Parietal lobe (tissue), 2 donors: Measurements from ENCODE around the genes IFITM10 and PRR33.

- RAMPAGE, long total RNA: no peak
Measured at GRCh38 chr11:1750388-1751245, at the start of gene IFITM10. Gene IFITM10 (minus strand): TSS chr11:1750595.

GRCh38 chr11:1785826-1786290 lies 22.1 kb upstream of the CTSD start:
- RAMPAGE, long total RNA: no peak

GRCh38 chr11:1860067-1860820 lies 7.4 kb downstream of the LSP1 start:
- RAMPAGE, long total RNA: no peak

GRCh38 chr11:1866592-1866817 lies 13.6 kb downstream of the LSP1 start:
- RAMPAGE, long total RNA: no peak

DNA sequence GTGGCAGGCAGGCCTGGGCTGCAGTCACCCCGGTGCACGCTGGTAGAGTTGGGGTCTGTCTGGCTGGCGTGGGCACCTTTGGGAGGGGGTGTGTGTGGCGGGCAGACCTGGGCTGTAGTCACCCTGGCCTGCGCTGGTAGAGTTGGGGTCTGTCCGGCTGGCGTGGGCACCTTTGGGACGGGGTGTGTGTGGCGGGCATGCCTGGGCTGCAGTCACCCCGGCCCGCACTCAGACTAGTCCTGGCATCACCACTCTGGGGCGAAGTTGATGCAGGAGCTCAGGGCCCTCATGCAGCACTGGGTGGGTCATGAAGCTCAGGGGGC lies 19.1 kb downstream of the PRR33 start:
- RAMPAGE, long total RNA: no peak

DNA sequence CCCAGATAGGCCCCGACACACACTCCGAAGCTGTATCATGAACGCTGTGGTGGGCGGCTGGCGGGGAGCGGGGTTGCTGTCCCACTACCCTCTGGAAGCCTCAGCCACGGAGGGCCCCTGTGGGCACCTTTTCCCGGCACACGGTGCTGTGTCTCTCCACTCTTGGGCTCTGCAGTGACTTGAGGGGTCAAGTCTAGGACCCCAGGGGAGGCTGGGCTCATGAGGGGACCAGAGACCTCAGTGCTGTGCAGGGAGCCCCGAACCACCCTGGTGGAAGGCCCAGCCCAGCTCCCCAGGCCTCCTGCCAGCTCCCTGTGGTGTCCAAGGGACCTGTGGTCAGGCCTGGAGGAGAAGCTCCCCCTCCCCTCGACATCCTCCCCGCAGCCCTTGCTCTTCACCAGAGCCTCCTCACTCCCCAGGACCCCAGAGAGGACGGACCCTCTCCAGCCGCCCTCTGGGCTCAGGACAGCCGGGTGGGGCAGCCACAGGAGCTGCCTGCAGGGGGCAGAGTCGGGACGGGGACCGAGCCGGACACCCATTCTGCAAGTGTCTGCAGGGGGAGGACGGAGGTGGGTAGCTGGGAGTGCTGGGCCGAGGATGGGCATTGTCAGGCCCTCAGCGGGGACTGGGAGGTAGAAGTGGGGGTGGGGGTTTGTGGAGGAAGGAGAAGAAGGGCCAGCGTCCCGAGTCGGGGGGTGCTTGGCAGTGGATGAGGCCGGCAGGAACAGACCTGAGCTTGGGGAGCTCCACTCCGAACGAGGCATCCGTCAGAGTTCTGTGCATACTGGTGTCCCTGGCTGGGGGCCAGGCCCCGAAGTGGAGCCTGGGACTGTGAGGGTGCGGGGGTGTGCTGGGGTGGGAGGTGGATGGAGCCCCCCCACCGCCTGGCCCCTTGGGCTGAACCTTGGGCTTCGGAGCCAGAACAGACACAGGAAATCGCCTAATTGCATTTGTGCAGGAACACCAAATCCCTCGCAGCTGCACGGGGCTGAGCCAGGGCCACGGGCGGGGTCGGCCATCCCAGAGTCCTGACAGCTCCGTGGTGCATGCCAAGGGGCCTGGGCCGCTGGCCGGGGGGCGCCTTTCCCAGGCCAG lies 15.3 kb downstream of the PRR33 start:
- RAMPAGE, long total RNA: no peak

DNA sequence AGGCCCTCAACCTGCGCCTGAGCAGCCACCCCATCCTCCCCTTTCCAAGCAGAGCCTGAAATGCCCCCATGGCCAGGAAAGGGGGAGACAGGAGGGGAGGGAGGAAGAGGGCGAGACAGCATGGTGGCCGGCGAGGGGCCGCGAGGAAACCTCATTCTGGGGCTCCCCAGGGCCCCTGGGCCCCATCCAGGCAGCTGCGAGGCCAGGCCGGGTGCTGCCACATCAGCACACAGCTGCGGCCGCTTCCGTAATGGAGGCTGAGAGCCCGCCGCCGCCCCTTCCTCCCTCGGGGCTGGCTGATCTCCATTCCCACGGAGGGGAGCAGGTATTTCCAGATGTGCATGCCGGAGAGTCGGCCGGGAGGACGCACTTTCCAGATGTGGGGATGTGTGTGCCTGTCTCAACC lies 10.0 kb downstream of the PRR33 start:
- RAMPAGE, long total RNA: no peak

DNA sequence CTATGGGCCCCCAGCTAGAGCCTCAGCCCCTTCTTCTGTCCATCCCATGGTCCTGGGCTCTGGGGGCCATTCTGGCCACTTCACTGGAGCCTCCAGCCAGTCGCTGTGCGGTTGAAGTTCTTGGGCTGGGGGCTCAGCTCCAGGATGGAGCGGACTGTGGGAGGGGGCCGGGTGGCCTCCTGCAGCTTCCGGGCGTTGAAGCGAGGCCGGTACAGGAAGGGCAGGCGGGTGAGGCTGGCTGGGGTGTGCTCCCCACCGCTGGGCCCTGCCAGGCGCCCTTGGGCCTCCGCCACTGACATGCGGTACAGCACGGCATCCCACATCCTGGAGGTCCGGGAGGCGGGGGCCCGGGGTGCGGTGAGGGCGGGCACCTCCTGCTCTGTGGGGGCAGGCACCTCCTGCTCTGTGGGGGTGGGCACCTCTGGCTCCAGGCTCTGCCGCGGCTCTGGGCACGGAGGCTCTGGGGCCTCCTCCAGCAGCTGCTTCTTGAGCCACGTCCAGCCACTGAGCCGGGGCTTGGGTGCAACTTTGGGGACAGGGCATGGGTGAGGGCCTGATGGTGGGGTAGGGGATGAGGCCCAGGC lies 2.5 kb downstream of the PRR33 start:
- RAMPAGE, long total RNA: no peak

- RAMPAGE, long total RNA: no peak
Measured at GRCh38 chr11:1890788-1891179, 911 bp downstream of the PRR33 start.

DNA sequence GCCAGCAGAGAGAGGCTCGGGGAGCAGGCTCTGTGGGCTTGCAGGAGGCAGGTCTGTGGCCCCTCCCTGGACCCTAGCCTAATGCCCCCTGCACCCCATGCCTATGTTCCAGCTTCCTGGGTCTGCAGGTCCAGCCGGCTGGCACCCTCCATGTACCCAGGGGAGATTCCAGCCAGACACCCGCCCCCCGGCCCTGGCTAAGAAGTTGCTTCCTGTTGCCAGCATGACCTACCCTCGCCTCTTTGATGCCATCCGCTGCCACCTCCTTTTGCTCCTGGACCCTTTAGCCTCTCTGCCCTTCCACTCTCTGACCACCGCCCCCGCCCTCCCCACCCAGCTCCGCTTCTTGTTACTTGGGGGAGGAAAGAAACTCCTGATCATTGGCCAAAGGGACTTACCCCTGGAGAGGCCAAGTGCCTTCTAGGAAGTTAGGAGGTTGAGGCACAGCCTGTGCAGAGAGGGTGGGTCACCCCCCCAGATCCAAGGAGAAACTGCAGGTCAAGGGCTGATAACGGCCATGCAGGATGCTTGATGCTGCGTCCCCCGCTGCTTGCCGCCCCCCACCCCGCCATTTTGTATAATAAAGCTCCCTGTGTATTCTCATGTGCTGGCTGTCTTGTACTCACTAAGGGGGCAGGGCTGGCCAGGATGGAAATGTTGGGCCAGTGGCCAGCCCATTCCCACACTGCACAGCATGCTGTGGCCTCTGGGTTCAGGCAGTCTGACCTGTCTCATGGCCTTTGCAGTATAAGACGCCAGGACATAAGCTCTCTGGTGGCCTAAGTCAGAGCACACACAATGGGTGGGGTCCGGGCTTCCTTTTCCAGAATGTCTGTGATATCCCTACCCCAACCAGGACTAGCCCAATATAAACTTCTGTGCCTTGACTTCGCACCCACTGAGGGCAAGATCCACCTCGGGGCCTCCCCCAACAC lies at the start of gene PRR33:
TSS of gene PRR33 (minus strand) at position 235 of the 935 bp plus-strand sequence.
- RAMPAGE, long total RNA: no peak

GRCh38 chr11:1922260-1923047 lies 3.0 kb downstream of the TNNT3 start:
- RAMPAGE, long total RNA: no peak

GRCh38 chr11:1924037-1924675 lies 4.7 kb downstream of the TNNT3 start:
- RAMPAGE, long total RNA: no peak

- RAMPAGE, long total RNA: no peak
Measured at GRCh38 chr11:1931239-1931728, 11.8 kb downstream of the TNNT3 start.

- RAMPAGE, long total RNA: no peak
Measured at GRCh38 chr11:2100359-2100976, 38.7 kb downstream of the IGF2 start.

- RAMPAGE, long total RNA: no peak
Measured at GRCh38 chr11:2166110-2166511, 5.1 kb upstream of the INS start.

DNA sequence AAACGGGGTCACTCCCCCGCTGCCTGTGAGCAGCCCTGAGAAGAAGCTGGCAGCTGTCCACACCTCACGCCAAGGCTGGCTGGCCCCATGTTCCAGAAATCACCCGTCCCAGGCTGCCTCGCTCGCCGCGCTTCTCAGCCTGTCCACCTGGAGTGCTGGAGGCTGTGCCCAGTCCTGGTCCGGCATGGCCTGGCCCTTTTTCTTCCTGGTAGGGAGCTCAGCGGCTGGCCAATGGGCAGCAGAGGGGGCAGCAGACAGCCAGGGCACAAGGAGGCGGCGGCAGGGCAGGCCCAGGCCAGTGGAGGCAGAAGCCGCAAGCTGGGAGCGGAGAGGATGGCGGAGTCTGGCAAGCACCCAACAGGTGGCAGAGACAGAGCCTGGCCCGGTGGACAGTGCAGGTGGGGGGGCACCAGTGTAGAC lies 37.1 kb upstream of the TH start:
- RAMPAGE, long total RNA: no peak

GRCh38 chr11:2321043-2321672 lies 19.3 kb downstream of the TSPAN32 start:
- RAMPAGE, long total RNA: no peak

- RAMPAGE, long total RNA: no peak
Measured at GRCh38 chr11:2384344-2385066, 7.4 kb downstream of the CD81 start.

GRCh38 chr11:2385648-2386232 lies 8.6 kb downstream of the CD81 start:
- RAMPAGE, long total RNA: no peak

DNA sequence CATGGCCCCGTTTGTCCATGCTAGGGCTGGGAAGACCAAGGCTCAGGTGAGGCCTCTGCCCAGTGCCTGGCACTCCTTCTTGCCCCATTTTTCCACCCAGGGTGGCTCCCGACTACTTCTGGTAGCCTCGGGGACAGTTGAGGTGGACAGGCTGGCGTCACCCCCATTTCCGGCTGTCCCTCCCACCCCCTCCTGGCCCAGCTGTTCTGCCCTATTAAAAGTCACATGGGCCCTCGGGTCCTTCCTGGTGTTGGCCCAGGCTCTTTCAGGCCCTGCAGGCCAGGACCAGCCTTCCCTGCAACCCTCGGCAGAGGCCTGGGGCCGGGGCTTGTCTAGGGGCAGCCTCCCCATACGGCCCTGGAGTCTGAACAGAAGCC lies 9.5 kb downstream of the CD81 start:
- RAMPAGE, long total RNA: no peak